Left colon (tissue), 1 donor: ENCODE measurements around the genes REEP3, LRRTM3 and CTNNA3.

DNA sequence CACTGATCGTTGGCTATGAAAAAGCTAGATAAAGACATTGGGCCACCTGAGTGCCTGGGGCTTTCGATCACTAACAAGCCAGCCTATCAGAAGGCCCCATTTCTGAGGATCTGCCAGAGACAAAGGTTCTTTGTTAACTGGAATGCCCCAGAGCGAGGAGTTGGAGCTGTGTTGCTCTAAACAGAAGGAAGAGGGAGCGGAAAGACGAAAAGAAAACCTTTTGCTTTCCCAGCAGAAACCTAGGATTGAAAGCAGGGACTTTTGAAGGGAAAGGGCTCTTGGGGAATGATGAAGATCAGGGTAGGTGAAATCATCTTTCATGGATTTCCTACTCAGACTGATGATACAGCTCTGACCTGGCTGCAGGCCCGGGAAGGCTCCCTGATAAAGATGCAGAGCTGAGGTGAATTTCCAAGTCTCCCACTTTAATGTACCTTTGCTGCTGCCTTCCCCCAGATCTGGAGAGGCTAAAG is 95.5 kb upstream of the EGR2 start:
- PRO-cap, result no peak

- PRO-cap, result no peak
Measured at GRCh38 chr10:63134193-63134854, 1.2 kb downstream of the NRBF2 start.

DNA sequence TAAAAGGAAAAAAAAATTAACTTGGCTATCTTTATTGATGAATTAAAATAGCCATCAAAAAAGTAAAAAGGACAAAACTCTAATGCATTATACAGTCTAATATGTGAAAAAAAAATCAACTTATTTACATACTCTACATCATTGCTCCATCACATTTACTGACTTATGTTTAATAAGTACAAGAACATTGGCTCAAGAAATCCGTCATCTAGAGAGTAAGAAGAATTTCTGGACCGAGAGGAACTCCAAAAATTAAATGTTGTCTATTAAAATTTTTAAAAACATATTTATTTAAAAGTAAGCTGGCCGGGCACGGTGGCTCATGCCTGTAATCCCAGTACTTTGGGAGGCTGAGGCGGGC is 68.2 kb downstream of the NRBF2 start:
- PRO-cap, result no peak

- PRO-cap, result no peak
Measured at GRCh38 chr10:63214637-63216070, 82.0 kb downstream of the NRBF2 start.

- PRO-cap, result no peak
Measured at GRCh38 chr10:63223945-63224710, 91.0 kb downstream of the NRBF2 start.

- PRO-cap, result bidirectional peak, plus-strand start at chr10:63268884, minus-strand start at chr10:63268834; unidirectional peak, minus-strand start at chr10:63268929; bidirectional peak, plus-strand start at chr10:63269388, minus-strand start at chr10:63269243
Measured at GRCh38 chr10:63268531-63269632, 135.8 kb downstream of the NRBF2 start.

DNA sequence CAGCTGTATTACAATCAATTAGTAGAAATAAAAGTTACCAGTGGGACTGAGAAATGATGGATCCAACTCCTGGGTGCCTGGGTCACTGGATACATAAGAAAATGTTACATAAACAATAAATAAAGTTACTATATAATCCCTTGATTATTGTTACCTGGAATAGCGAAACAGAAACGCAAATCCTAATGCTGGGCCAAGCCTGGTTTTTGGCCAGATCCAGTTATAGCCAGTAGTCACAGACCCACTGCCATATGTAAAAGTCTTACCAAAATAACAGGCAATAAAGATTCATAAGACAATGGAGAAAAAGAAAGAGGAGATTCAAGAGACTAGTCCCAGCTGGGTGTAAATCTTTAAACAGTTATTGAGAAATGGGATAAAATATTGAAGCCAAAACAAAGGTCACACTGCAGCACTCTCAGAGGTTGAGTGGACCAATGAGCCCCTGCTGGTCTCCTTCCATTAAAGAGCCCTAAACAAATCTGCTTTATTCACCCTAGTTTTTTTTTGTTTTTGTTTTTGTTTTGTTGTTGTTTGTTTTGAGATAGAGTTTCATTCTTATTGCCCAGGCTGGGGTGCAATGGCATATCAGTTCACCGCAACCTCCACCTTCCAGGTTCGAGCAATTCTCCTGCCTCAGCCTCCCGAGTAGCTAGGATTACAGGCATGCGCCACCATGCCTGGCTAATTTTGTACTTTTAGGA is 98.9 kb downstream of the JMJD1C start:
- PRO-cap, result no peak

GRCh38 chr10:63521310-63522416 is at the start of gene REEP3:
Gene REEP3 (plus strand): TSS chr10:63521401.
- PRO-cap, result bidirectional peak, plus-strand start at chr10:63521450, minus-strand start at chr10:63521228; bidirectional peak, plus-strand start at chr10:63521997, minus-strand start at chr10:63522100; unidirectional peak, minus-strand start at chr10:63522255

DNA sequence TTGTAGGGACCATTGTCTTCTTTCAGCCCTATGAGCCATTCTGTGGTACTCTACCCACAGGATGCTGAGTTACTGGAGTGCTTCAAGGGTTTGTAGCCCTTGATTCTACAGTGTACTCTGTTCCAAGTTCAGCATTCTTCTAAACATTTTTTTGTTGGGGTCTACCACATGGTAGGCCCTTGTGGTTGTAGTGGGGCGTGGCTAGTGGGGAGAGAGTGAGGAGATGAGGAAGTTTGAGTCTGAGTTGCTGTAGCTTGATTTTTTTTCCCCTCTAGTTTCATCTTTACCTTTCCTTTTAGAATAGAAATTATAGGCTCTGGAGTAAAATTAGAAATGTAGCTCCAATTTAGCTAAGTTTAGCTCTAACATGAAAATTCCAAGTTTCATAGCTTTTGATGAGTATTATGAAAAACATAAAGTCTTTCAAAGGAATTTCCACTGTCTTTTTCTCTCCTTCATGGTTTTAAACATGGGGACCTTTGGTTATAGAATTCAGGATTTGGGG is 33.6 kb downstream of the REEP3 start:
- PRO-cap, result no peak

GRCh38 chr10:63628502-63629078 is 107.4 kb downstream of the REEP3 start:
- PRO-cap, result unidirectional peak, plus-strand start at chr10:63628636

- PRO-cap, result no peak
Measured at GRCh38 chr10:63664556-63664894, 143.3 kb downstream of the REEP3 start.

DNA sequence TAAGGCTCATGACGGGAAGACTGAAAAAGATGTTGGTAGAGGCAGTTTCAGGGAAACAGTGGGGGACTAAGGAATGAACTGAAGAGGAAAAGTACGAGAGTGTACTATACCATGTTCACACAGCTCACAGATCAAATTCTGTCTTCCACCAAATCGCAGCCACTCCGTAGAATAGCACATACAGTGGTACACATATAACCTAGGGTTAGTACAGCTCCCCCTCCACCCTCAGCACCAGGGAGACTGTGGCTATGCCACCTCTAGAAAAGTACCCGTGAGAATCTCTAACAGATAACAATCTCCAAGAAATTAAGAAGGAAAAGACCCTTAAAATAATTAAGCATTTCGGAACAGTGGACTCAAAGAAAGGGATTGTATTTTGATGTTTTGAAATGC is 344.8 kb downstream of the REEP3 start:
- PRO-cap, result no peak

- PRO-cap, result no peak
Measured at GRCh38 chr10:64037002-64037691, 515.9 kb downstream of the REEP3 start.

GRCh38 chr10:65571187-65571710 is 1354.6 kb upstream of the LRRTM3 start:
- PRO-cap, result no peak

GRCh38 chr10:66369069-66369453 is 556.8 kb upstream of the LRRTM3 start:
- PRO-cap, result no peak

GRCh38 chr10:66925678-66926289 is at the start of gene LRRTM3:
Gene LRRTM3 (plus strand): TSS chr10:66926036.
- PRO-cap, result unidirectional peak, plus-strand start at chr10:66925915

- PRO-cap, result no peak
Measured at GRCh38 chr10:66927889-66928342, 2.1 kb downstream of the LRRTM3 start.

DNA sequence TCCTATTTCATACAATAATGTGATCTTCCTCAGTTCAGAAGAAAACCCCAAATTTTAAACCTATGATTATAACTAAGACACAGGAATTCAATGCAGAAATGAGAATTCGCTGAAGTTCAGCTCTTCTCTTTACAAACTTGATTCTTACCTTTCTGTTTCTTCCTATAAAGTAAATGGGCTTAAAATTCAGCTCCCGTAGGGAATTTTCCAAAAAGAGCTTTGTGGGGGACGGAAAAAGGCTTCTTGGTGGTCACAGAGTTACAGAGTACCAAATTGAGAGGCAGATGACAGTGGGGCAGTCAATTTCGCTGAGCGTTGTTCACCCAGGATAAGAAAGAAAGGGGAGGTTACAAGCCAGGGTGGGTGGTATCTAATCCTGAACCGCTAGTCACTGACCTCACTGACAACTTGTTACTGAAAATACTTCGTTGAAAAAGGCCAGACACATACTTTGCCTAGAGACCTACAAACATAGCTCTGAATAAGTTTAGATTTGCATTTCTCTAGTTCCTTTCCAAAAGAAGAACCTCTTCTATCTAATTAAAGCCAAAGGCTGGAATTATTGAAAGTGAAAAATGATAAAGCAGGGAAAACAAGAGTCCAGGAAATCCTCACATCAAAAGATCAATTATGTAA is at the start of gene CTNNA3:
Gene CTNNA3, minus strand, starts transcription at position 344 of the 636 bp plus-strand sequence.
- PRO-cap, result no peak

GRCh38 chr10:67819693-67820194 is 18.2 kb downstream of the DNAJC12 start:
- PRO-cap, result bidirectional peak, plus-strand start at chr10:67820091, minus-strand start at chr10:67819944

GRCh38 chr10:67918276-67919140 is 34.1 kb downstream of the SIRT1 start:
- PRO-cap, result no peak